ENCODE measurements around the gene WDR35.

DNA sequence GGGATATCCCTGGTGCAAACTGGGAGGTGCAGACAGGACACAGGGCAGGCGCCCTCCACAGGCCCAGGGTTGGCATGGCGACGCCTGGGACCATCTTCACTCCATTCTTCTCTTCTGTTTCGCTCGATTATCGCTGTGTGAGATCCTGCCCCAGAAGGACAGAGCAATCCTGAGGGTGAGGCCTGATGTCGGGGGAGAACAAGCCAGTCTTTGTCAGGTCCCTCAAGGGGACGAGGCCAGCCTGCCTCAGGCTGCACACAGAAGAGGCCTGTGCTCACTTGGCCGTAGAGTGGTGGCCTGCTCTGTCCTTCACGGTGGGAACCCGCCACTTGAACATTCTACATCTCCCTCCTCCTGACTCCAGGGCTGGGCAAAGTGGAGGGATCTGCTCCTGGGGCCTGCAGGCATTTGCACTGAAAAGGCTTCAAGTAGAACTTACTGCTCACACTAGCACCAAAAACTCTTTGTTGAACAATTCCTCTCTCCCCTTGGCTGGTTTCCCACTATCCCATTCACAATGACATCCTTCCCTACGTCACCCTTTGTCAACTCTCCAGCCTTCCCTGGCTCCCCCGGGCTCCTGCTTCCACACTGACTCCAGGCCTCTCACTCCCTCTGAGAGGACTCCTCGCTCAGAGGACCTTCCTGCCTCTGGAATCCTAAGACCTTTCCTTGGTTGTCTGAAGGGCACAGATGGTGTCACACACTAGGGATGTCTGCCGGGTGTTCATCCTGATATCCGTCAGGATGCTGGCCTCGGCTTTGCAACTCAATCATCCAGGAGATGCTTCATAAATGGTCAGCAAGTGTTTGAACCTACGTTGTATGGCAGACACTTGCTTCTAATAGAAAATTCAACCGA is 49.5 kb downstream of the CYRIA start:
- PRO-cap = no peak
- RAMPAGE, long total RNA, 2 experiments = no peak in any of the 2 experiments

GRCh38 chr2:16620350-16621304 is 45.0 kb downstream of the CYRIA start:
- PRO-cap = no peak
- RAMPAGE, long total RNA, 2 experiments = no peak in any of the 2 experiments

- PRO-cap = no peak
- RAMPAGE, long total RNA, 2 experiments = no peak in any of the 2 experiments
Measured at GRCh38 chr2:16624996-16625597, 40.5 kb downstream of the CYRIA start.

DNA sequence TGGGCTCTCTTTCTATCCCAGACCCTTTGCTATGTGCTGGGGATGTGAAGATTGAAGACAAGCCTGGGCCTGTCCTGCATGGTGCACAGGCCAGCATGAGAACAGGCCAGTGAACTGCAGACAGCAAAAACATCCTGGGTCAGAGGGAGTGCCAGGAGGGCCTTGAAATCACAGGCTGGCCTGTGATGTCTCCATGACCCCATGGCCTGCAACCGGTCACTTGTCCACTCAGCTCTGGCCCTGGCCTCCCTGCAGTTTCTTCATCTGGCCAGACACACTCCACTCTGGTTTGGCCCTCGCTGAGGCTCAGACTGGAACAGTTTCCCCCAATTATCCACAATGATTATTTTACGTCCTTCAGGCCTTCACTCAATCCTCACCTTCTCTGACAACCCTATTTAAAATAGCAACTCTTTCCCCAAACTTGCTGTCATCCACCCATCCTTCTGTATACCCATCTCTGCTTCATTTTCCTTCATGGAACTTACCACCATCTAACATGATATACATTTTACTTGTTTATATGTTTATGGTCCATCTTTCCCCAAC is 12.5 kb downstream of the CYRIA start:
- PRO-cap = no peak
- RAMPAGE, long total RNA, 2 experiments = no peak in any of the 2 experiments

- PRO-cap = no peak
- RAMPAGE, long total RNA, 2 experiments = no peak in any of the 2 experiments
Measured at GRCh38 chr2:16656649-16657528, 8.7 kb downstream of the CYRIA start.

- PRO-cap = no peak
- RAMPAGE, long total RNA, 2 experiments = no peak in any of the 2 experiments
Measured at GRCh38 chr2:16660826-16661101, 4.9 kb downstream of the CYRIA start.

DNA sequence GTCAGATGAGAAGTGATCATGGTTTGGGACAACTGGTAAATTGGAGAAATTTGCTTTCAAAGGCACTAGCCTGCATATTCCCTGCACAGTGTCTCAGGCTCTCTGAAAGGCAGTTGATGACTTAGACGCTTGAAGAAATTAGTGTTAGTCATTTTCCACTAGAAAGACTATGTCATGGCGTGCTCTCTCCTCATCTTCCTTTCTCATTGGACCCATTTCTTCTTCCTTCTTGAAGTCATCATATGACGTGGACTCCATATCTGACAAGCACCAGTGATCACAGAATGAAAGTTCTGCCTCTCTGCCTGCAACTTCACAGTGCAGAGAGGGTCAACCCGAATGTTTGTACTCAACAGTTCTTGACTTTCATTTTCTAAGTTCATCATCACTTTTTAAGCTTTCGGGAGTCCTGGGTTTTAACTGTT is 63.7 kb upstream of the CYRIA start:
- PRO-cap = no peak
- RAMPAGE, long total RNA, 2 experiments = no peak in any of the 2 experiments

- PRO-cap = no peak
- RAMPAGE, long total RNA, 2 experiments = no peak in any of the 2 experiments
Measured at GRCh38 chr2:17643055-17643558, 102.6 kb downstream of the VSNL1 start.

- PRO-cap = no peak
- RAMPAGE, long total RNA, 2 experiments = no peak in any of the 2 experiments
Measured at GRCh38 chr2:17813647-17814206, 2.5 kb upstream of the MSGN1 start.

- PRO-cap = no peak
- RAMPAGE, long total RNA, 2 experiments = no peak in any of the 2 experiments
Measured at GRCh38 chr2:18454678-18455061, 105.8 kb downstream of the RDH14 start.

- PRO-cap = no peak
- RAMPAGE, long total RNA, 2 experiments = no peak in any of the 2 experiments
Measured at GRCh38 chr2:19231763-19232235, 126.6 kb downstream of the OSR1 start.

DNA sequence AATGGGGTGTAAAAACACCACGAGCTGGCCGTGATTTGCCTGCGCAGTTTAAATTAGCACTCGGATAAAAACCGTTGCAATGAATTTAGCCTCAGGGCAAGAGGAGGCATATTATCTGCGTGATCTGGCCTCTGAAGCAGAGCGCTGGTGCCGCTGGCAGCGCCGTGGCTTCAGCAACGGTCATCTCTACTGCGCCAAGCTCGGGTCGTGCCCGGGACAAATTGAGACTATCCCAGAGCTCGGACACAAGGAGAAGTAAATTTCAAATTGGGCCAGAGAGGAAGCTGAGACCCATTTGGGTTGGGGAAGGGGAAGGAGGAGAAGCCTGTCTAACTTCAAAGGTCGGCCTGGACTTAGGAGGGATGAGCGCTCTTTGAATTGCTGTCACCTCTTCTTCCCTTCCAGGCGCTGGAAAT is 2.8 kb downstream of the OSR1 start:
- PRO-cap = no peak
- RAMPAGE, long total RNA, 2 experiments = no peak in any of the 2 experiments

- PRO-cap = no peak
- RAMPAGE, long total RNA, 2 experiments = no peak in any of the 2 experiments
Measured at GRCh38 chr2:19868582-19869699, 32.8 kb downstream of the TTC32 start.

- PRO-cap = bidirectional peak, plus-strand start at chr2:19990211, minus-strand start at chr2:19990139
- RAMPAGE, long total RNA, 2 experiments = start-site peak on the plus strand in 2 of 2 experiments, at chr2:19990195-19990217 at its widest, 6 to 21 reads per replicate; start-site peak on the minus strand in 2 of 2 experiments, at chr2:19990081-19990145 at its widest, 151 to 799 reads per replicate
Measured at GRCh38 chr2:19989983-19990422, at the start of gene WDR35. TSS of gene WDR35 (minus strand) at chr2:19990105.

DNA sequence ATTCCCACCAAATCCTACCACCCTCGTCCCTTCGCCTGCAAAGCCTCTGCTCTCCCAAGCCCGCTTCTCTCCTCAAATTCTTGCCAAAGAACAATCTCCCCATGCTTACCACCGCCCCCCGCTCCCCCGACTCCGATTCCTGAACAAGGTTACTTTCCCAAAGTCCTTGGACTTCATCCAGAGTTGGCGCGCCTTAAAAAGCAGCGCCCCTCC is 429 bp downstream of the LAPTM4A start:
- PRO-cap = no peak
- RAMPAGE, long total RNA, 2 experiments = no peak in any of the 2 experiments

DNA sequence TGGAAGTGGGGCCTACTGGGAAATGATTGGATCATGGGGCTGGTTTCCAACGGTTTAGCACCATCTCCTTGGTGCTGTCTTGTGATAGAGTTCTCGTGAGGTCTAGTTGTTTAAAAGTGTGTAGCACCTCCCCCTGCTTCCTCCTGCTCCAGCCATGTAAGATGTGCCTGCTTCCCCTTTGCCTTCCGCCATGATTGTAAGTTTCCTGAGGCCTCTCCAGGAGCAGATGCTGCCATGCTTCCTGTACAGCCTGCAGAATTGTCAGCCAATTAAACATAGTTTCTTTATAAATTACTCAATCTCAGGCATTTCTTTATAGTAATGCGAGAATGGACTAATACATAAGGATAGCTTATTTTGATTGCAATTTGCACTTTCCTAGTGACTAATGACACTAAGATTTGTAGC is 16.3 kb upstream of the LAPTM4A start:
- PRO-cap = no peak
- RAMPAGE, long total RNA, 2 experiments = no peak in any of the 2 experiments

DNA sequence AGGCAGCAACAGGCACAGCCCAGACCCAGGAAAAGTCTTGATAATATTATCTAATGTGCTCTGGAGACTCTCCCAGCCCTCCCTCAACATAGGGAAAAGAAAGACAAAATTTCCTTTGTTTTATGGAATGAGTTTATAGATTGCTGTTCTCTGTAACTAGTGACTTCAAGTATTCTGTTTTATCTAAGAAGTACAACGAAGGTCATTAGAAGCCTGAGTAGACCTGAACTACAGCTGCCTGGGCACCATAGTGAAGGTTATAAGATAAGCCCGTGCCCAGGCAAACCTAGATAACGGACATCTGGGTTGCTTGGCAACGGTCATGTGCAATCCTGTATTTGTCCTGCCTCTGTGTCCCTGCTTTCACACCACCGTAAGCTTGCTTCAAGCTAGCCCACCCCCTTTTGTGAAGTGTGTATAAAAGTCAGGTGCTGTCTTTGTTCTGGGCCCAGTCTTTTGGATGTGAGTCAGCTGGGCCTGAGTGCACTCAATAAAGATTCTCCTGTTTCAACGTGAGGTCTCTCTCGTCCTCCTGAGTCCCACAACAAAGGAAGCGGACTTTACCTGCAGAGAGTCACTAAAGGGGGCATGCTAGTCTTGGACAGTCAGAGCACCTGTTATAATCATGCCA is 22.6 kb upstream of the LAPTM4A start:
- PRO-cap = no peak
- RAMPAGE, long total RNA, 2 experiments = no peak in any of the 2 experiments

DNA sequence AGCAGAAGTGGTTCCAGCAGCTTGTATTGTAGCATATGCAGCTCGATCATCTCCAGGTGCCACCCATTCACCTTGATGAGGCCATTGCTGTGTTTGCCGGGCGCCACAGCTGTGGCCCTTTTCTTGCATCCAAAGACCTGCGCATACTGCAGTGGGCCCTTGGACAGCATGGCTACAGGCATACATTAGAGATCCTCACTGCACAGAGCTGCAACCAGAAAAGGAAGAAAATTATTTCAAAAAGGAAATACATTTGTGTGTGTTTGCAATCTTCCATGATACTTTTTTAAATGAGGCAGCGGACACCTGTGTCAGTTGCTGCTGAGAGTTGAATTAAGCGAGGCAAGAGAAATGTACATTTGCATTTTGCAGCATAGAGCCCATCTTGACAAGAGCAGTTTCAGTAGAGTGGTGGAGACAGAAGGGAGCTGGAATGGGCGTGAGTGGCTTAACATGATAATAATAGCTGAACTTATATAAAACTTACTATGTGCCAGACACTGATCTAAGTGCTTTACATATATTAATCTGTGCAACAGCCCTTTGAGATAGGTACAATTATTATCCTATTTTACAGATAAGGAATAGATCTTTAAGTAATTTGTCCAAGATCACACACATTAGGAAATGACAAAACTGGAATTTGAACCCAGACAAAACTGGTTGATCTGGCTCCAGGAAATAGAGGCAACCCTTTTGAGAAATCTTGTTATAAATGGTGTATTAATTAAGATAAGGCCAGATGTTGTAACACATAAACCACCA is 68.9 kb downstream of the SDC1 start:
- PRO-cap = no peak
- RAMPAGE, long total RNA, 2 experiments = no peak in any of the 2 experiments

DNA sequence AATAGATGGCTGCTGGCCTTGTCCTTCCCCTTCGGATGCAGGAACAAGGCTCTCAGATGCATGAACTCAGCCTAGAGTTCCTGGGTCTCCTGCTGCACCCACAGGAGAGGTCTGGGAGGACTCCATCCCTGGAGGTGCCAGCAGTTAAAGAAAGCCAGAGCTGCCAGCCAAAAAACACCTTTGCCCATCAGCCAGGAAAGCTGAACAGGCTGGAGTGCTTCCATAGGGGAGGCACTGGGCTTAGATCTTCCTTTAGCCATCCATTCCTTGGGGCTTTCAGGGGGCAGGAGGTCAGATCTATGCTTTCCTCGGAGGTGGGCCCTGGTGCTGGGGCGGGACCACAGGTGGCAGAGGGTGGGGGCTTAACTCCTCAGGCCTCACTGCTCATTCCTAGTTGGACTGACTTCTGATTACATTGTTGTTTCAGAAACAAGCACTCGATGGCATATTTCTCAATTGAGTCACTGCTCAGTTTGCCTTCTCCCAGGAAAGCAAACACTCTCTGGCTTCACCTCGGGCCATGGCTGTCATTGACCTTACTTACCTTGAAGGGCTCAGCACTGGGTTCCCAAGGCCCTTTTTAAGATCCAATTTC is 41.0 kb downstream of the SDC1 start:
- PRO-cap = no peak
- RAMPAGE, long total RNA, 2 experiments = no peak in any of the 2 experiments

- PRO-cap = no peak
- RAMPAGE, long total RNA, 2 experiments = no peak in any of the 2 experiments
Measured at GRCh38 chr2:20235961-20236498, 11.1 kb upstream of the SDC1 start.